Placental epithelial cell (primary cell): ENCODE measurements around a stretch of chr17.

DNA sequence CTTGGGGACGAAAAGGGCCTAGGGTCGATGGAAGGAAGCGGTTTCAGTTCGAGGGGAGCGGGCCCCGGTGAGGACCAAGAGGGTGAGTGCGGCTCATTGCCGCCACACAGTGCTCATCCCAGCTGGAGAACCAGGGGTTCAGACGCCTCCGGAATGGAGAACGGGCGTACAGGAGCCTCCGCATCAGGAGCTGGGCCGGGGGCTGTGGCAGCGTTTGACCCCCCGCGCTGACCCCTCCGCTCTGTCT, 278 bp downstream of the PSMB3 start:
- CAGE, long polyA plus RNA, result no peak

DNA sequence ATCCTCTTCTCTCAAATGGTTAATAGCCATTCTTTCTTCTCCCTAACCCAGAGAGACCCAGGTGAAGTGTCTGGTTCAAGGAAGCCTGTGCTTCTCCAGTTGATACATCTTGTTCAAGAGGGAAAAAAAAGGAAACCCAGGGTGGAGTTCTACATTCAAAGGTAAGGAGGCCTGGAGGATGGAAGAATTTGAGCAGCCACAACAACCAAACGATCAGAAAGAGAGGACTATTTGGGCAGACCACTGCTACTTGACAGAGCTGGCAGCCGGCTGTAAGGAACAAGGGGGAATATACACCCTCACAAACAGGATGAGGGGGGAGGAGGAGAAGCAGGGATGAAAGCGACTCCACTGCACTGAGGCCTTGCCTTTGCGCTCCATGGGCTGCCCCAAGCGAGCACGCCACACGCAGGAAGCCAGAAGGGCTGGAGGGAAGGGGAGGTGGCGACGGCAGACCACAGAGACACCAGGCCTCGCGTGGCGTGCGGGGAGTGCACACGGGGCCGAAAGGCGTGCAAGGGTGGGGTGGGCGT, 680 bp downstream of the PIP4K2B start:
- CAGE, long polyA plus RNA, result no peak

GRCh38 chr17:38867129-38867788, 2.6 kb upstream of the LASP1 start:
- CAGE, long polyA plus RNA, result no peak

GRCh38 chr17:38896091-38897005, 26.5 kb downstream of the LASP1 start:
- CAGE, long polyA plus RNA, result no peak

DNA sequence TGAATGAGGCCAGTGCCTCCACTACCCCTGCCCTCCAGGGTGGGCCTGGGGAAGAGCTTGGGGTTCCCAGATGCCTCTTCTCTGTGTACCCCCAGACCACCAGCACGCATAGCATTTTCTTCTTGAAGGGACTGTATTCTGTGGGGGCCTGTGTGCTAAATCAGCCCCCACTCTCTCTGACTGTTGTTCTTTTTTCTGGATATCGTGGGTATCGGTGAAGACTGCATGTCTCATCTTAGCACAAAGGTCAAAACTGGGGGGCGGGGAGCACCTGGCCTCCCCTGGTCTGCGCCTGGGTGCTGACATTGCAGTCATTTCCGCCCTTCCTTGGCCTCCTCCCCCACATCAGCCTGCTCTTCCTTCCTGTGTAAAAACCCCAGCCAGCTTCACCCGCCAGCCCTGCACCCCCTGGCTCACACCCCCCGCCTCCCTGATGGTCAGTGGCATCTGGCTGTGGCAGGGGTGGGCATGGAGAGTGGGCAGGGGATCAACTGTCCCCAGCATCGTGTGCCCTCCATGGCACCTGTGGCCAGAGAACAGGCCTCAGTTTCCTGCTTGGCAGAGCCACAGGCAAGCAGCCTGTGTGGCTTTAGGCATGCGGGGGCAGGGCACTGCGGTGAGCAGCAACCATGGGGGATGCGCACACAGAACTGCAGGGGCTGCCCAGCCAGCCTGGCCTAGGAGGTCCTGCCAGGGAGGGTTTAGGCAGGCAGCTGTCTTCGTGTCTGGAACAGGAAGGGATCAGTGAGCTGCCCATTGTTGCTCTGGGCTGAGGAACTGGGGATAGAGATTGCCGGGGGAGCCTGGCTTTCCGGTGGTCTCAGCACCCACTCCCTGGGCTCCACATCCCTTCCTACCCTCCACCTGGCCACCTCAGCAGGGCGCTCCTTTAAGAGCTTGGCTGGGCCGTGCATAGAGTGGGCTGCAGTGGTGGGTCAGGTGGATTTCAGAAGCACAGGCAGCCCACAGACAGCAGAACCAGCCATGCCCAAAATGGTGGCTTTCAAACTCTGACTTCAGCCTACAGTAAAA, 29.1 kb downstream of the LASP1 start:
- CAGE, long polyA plus RNA, result no peak

DNA sequence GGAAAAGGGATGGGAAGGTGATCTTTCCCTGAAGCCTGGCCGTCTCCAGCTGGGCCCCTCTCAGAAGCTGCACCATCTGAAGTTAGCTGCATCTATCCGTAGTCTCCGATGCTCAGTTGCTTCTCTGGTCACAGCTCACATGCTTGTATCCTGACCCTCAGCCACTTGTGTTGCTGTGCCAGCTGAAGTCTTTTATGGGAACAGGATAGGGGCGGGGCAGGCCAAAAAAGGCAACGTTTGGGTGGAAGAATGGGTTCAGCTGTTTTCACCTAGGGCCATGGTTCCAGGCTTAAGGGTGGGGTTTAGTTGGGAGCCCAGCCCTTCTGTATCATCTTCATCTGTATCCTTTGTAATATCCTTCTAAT, 49.0 kb upstream of the FBXO47 start:
- CAGE, long polyA plus RNA, result no peak

DNA sequence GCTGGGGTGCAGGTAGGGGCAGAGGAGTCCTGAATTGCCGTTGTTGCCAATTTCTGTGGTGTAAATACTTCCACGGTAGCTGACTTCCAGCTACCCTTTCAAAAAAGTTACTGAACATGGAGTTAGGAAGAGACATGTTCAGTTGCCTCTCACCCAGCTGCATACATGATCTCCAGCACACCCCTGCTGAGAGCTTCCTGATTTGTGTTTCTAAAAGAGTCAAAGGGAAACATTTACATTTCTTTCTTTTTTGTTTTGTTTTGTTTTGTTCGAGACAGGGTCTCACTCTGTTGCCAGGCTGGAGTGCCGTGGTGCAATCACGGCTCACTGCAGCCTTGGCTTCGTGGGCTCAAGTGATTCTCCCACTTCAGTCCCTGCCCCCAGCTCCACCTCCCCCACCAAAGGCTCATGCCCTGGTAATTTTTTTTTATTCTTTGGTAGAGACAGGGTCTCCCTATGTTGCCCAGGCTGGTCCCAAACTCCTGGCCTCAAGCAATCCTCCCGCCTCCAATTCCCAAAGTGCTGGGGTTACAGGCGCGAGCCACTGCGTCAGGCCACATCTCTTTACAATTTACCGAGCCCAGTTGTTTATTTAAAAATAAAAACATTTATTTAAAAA, 58.5 kb downstream of the PLXDC1 start:
- CAGE, long polyA plus RNA, result no peak

- CAGE, long polyA plus RNA, result no peak
These were observed 64.6 kb downstream of the CDK12 start for GRCh38 chr17:39525660-39526541.

GRCh38 chr17:39553392-39554085, 54.2 kb downstream of the NEUROD2 start:
- CAGE, long polyA plus RNA, result no peak

DNA sequence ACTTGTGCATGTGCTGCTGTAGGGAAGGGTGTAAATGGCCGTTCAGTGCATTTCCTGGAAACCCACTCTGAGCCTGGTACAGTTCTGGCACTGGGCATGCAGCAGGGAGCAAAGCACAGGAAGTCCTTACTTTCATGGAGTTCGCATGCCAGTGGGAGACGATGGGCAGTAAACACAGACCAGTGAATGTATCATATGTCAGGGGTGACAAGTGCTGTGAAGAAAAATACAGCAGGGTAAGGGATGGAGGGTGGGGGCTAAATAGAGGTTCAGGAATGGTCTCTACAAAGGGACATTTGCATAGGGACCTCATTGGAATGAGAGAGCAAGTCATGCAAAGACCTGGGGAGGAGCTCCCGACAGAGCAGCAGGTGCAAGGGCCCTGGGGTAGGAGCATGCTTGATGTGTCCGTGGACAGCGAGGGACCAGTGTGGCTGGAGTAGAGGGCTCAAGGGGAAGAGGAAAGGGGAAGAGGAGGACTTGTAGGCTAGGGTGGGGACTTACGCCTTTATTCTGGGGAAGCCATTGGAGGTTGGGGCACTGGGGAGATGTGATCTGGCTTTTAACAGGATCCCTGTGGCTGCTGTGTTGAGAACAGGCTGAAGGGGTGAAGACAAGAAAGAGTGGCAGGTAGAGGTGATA, 5.7 kb downstream of the STARD3 start:
- CAGE, long polyA plus RNA, result no peak

GRCh38 chr17:39660113-39660646, 5.0 kb upstream of the TCAP start:
- CAGE, long polyA plus RNA, result no peak

DNA sequence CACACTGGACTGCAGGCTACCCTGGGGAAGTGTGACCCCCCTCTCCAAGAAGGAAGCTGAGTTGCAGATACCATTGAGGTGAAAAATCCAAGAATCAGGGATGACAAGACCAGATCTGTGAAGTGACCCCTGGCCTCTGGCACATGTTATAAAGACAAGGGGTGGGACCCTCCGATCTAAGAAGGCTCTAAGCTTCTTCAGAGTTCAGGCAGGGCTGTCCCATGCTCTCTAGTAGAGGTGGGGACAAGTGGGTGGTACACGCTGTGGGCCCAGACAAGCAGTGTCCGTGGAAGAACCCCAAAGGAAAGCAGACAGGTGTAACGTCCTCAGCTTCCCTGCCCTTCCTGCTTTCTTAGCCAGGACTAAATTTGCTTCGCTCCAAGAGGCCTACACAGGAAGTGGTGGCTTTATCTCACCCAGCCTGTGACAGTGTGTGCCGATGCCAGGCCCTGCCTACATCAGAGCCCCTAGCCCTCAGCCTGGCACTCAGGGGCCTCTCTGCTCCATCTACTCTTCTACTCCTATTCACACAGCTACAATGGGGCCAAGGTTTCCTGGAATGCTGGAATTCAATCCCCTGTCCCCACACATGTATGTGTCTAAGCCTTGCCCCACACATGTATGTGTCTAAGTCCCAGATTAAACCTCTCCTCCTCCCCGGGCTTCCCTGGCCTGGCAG, 8.4 kb downstream of the PGAP3 start:
- CAGE, long polyA plus RNA, result no peak

DNA sequence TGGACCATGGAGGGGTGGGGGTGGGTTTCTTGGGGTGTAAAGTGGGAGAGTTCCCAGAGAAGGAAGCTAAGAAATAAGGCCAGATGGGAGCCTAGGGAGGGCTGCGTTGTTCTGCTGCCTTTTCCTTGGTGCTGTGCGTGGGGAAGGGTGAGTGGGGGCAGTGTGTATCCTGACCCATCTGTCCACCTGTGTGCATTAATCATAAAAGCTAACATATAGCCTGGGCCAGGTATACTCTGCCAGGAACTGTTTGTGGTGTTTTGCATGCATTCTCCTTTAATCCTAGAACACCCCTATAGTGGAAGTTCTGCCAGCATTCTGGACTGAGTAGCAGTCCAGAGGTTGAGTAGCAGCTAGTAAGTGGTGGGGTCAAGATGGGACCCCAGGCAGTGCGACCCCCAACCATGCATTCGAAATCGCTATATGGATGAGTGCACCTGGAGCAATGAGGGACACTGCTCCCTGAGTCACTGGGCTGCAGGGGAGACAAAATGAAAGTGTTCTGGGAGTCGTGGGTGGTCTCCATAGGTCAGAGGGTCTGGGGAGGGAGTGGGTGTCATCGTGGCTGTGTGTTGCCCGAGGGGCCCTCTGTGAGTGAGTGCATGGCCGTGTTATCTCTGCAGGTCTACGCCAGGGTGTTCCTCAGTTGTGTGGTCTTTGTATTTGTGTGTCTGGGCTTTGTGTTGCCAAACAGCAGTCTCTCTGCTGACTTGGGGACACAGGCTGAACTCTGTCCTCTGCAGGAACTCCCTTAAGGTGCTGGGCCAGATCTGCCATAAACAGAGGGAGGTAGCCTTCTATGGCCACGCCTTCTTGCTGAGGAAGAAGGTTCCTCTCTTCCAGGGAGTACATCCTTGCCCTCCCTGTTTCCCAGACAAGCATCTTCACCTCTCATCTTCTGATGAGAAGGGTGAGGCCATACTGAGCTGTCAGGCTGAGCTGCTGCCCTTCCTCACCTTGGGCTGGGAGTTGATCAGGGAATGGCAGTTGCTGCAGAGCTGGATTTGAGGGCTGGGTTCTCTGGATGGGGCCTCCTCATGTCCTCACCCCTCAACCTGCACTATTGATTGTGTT, 1.5 kb downstream of the ERBB2 start:
- CAGE, long polyA plus RNA, result no peak

DNA sequence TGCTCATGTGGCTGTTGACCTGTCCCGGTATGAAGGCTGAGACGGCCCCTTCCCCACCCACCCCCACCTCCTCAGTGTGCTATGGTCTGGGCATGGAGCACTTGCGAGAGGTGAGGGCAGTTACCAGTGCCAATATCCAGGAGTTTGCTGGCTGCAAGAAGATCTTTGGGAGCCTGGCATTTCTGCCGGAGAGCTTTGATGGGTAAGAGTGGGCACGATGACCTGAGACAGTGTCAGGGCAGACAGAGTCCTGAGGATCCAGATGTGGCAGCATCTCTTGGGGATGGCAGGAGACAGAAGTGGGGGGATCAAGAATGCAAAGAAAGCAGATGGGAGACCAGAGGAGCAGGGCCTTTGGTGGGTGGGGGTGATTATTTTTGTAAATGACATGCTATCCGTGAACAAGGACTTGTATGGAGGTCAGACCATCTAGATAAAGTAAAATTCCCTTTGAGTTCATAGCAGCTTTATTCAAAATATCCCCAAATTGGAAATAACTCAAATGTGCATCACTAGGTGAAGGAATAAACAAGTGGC, 12.5 kb downstream of the ERBB2 start:
- CAGE, long polyA plus RNA, result no peak

DNA sequence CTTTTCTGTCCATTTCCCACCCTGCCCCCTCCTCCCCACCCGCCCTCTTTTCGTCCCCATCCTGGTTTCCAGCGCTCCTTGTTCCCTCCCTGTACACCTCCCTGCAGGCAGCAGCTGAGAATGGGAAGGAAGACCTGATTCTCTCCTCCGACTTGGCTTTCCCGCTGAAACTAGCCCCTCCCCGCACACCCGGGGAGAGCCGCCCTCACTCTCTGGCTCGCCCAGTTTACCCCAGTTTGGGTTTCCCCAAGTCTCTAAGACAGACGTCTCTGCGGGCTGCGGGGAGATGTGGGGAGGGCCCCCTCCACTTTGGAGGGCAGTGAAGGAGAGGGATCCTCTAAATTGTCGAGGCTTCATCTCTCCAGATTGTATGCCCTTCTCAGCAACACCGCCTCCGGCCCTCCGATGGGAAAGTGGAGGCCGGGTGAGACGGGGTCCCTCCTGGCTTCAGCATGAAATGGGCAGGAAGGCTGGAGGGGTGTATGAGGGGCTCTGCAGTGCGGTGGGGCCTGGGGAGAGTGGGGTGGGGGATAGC, 830 bp downstream of the GRB7 start:
- CAGE, long polyA plus RNA, result no peak

DNA sequence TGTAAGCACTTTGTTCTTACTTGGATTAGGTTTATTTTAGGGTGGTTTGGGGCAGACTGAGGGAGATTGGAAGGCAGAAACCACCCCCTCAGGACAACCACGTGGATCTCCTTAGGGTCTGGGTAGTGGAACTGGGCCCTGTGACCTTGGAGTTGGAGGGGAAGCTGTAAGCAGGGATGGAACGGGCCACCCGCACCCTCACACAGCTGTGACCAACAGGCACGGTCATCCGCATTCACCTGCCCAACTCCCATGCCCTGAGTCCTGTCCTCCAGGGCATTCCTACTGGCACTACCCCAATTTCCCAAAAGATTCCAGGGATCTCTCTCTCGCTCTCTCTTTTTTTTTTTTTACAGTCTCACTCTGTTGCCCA, 15.4 kb downstream of the GRB7 start:
- CAGE, long polyA plus RNA, result no peak

- CAGE, long polyA plus RNA, result no peak
These were observed 16.4 kb downstream of the GRB7 start for GRCh38 chr17:39753799-39754779.

- CAGE, long polyA plus RNA, result no peak
These were observed 1.4 kb downstream of the ORMDL3 start for GRCh38 chr17:39926040-39926334.

- CAGE, long polyA plus RNA, result no peak
These were observed 664 bp downstream of the ORMDL3 start for GRCh38 chr17:39926408-39927465.

- CAGE, long polyA plus RNA, result no peak
These were observed 12.1 kb upstream of the GSDMA start for GRCh38 chr17:39950674-39951156.